Kidney (tissue), 2 donors: ENCODE measurements around a stretch of chr1.

GRCh38 chr1:56995475-56996374 lies 29.9 kb upstream of the C8B start:
- PRO-cap: no peak
- RRBS: no CpG with 5 or more reads among the region's 5 CpGs

DNA sequence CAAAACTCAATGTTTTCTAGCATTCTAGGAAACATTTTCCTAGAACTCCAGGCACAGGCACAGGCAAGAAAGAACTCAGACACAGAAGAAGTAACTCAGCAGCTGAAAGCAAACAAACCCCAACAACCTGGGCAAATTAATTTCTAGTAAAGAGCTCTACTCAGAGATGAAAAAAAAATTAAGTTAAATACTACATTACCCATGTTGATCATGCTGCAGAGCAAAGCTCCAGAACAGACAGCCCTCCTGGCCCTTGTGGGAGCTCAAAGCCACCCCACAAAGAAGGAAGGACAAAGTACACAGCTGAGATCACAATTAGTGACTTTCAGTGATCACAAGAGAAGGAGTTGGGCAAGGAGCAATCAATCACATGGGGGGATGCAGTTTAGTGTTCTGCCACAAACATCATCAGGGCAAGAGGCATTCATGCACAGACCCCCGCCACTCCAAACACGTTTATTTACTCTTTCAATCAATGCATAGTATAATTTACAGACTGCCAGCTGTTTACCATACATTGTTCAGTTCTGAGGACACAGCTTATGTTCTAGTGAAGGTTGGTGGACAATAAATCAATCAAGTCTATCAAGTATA lies 114.2 kb downstream of the DAB1 start:
- PRO-cap: no peak
- RRBS: no CpG with 5 or more reads among the region's 2 CpGs

GRCh38 chr1:58274298-58274876 lies 272.1 kb downstream of the OMA1 start:
- PRO-cap: no peak
- RRBS: no CpG with 5 or more reads among the region's 29 CpGs

DNA sequence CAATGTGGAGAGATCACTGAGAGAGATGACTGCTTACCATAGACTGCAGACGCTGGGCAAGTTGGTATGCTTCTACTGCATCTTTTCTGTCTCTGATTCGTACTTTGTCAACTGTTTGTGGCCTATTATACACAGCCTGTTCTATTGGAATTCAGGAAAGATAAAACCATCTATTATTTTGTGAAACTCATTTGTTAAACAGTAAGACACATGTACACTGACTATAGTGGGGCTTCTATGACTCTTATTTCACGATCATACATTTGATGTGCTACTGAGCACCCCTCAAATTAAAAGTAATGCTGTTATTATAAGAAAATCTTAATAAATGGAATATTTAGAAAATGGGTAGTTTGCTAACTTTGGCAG lies 24.4 kb downstream of the MYSM1 start:
- PRO-cap: no peak
- RRBS: no CpG with 5 or more reads among the region's 3 CpGs

- PRO-cap: no peak
- RRBS: no CpG with 5 or more reads among the region's 11 CpGs
Observed at GRCh38 chr1:58681424-58682569, 18.1 kb downstream of the MYSM1 start.

DNA sequence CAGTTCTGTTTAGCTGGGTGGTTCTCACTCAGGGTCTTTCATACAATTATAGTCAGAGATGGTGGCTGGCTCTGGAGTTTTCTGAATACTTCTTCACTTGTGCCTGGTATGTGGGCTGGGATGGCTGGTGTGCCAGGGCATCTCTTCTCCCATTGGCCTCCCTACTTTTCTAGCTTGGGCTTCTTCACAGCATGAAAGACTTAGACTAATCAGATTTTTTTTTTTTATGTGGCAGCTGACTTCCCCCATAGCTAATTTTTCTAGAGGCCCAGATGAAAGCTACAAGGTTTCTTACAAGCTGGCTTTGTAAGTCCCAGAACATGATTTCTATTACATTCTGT lies 25.1 kb upstream of the MYSM1 start:
- PRO-cap: no peak

GRCh38 chr1:58773377-58773940 lies 10.4 kb downstream of the JUN start:
- PRO-cap: no peak
- RRBS: no CpG with 5 or more reads among the region's 4 CpGs

- PRO-cap: unidirectional peak, minus-strand start at chr1:58780541
Observed at GRCh38 chr1:58780458-58780894, 3.4 kb downstream of the JUN start.

GRCh38 chr1:58805985-58806469 lies 22.2 kb upstream of the JUN start:
- PRO-cap: no peak
- RRBS: 80% methylated on average over 1 of the region's 5 CpGs

DNA sequence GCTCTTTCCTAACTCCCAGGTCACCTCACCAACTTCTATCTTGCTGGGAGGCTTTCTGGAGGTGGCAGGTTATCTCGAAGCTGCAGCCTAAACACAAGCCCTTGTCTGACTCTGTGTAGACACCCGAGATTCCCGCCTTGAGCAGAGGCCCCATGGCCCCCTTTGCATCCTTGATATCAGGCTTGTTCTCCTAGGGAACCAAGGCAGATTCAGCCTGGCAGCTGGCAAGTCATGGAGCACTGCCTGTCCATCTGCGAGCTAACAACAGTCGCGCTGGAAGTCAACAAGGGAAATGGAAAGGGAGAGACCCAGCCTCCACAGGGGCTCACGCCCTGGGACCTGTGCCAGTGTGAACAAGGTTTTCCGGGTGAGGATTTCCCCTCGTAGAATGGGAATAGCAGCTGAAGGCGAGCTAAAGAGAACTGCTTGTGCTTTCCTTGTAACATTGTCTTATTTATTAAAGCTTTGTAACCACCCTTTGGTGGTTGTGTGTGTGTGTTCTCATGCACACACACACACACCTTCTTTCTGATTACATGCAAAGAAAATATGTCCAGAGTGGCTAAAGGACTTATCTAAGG lies 109.6 kb upstream of the JUN start:
- PRO-cap: no peak
- RRBS: no CpG with 5 or more reads among the region's 10 CpGs

GRCh38 chr1:58942080-58942427 lies 158.2 kb upstream of the JUN start:
- PRO-cap: no peak
- RRBS: no CpG with 5 or more reads among the region's 2 CpGs

DNA sequence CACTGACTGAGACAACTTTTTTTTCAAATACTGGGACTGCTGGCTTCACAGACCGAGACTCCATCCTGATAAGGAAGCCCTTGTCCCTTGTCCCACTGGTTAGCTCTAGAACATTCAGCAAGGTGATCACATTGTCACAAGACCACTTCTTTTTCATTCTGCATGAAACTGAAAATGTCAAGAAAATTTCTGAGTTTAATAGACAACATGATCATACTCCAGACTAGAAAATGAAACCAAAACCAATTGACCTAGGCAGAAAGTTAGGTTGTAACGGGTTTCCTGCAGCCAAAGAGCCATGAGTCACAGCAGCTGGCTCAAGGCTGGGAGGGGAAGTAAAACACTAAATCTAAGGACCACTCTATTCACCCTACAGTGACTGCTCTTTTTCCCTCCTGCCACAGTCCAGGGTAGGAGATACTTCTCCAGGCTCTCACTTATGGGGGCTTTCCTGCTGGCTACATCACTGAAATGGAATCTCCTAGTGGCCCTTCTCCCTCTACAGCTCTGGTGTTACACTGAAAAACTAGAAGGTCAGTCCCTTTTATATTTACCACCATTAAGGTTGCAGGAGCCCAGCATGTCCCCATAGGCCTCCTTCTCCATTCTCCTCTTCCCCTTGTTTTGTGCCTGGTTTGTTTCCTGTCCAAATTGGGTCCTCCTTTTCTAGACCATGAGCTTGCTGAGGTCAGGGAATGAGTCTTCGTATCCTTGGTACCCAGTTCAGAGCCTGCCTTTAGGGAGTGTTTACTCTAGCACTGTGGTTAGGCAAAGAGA lies 236.4 kb upstream of the JUN start:
- PRO-cap: no peak
- RRBS: no CpG with 5 or more reads among the region's 3 CpGs

DNA sequence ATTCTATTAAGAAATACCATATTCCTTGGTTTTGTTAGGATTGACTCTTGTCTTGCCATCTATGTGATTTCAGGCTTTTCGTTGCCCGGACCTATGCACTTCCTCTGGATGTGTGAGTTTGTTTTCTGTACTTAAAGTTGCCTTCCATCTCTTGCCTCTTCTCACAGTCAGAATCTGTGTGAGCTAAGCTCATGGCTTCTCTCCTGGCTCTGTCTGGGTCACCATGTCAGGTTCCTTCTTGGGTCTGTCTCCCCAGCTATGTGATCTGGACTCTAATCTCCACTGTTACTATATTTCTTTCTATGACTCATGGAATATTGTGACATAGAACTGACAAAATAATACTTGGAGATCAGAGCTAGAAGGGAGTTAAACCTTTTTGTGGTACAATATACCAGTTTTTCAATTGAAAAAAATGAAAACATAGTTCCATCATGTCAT lies 172.8 kb upstream of the FGGY start:
- PRO-cap: no peak
- RRBS: no CpG with 5 or more reads among the region's 2 CpGs

- PRO-cap: no peak
- RRBS: no CpG with 5 or more reads among the region's 2 CpGs
Observed at GRCh38 chr1:59292573-59293114, 4.2 kb upstream of the FGGY start.

- PRO-cap: no peak
- RRBS: no CpG with 5 or more reads among the region's 9 CpGs
Observed at GRCh38 chr1:59295508-59296186, 1.2 kb upstream of the FGGY start.

DNA sequence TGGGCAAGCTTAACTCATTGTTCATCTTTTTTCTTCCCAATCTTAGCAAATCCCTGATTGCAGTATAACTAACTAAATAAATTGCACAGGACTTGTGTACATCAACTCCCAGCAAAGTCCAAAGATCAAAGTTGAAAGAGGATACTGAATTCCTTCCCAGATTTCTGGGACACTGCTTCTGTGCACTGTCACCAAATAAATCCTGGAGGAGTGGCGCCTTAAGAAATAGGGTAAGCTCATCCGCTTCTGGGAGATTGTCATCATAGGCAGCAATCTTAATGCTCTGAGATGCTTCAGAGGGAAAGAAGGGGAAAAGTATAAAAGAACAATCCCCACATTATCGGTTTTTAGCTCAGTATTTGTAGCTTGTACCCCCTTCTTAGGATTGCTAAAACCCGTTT lies 19.2 kb downstream of the FGGY start:
- PRO-cap: unidirectional peak, plus-strand start at position 239 of the sequence
- RRBS: no CpG with 5 or more reads among the region's 4 CpGs

DNA sequence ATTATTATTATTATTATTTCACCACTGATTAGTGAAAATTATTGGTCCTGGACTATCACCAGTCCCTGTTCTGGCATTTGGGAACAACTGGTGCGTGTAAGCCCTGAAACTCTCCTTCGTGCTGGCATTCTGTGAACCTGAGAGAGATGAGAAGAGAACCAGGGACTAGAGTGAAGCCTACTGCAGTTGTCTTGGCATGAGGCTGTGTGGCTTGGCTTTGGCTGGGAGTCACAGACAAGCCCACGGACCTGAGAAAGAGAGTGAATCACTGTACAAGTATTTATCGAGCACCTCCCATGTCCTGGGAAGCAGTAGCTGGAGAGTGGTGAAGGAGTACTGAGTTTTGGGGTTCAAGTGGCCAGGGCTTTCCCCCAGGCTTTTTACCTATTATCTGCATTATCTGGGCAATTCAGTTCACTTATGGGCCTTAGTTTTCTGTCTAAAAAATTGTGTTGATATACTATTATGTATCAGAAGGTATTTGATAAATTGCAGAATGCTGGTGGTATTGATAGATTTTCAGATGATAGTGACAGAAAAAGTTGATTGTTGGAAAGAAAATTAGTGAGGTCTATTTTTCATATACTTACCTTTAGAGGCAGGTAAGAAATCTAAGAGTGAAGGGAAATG lies 63.4 kb downstream of the FGGY start:
- PRO-cap: no peak
- RRBS: no CpG with 5 or more reads among the region's 4 CpGs

DNA sequence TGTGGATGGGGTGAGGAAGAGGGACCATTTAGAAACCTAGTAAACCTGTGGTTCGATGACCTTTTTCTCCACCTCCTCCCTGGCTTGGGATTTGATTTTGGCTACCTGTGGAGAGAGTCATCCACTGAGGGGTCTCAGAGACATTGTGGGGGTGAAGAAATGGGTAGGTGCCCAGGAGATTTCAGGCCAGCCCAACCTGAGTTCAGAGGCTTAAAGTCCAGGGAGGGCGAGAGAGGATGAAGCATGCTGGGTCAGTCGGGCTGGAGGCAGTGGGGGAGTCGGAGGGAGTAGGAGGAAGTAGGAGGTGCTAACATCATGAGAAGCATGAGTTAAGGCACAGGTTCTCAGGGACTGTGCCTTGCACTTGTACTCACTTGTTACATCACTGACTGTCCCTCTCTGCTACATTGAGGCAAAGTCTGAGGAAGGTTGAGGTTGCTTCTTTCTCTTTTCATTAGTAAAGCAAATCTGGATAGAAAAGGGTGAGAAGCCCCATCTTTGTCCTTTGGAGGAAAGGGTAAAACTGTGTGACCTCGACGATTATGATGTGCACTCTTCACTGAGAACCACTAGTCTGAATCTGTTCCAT lies 94.3 kb downstream of the FGGY start:
- PRO-cap: no peak
- RRBS: no CpG with 5 or more reads among the region's 6 CpGs

DNA sequence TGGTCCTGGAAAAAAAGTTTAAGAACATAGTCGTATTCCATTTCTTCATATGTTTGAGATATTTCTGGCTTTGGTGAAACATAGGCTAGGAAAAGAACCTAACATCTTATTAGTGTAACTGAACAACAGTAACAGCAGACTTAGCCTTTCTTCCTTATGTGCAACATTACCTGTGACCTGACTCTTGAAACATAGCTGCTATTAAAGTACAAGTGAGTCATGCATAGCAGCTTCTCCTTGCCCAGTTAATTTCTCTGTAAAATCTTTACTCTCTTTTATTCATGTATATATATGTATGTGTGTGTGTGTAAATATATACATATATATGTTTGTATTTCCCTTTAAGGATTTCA lies 202.7 kb downstream of the FGGY start:
- PRO-cap: no peak
- RRBS: no CpG with 5 or more reads among the region's 1 CpG

DNA sequence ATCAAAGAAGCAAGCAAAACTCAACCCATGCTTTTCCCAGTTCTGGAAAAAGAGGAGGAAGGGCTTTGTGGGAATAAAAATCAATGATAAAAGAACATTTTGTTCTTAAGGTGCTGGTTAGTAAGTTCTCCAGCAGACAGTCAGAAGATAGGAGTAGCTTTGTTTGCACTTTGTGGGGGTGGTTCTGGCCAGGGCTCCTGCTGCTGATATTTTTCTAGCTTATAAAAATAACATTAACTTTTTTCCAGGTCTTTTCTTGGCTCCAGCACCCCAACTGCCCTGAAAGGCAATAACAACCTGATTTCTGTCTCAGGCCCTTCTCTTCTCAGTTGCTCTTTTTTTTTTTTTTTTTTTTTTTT lies 220.0 kb downstream of the FGGY start:
- PRO-cap: no peak